H4 (cell line): ENCODE measurements around a stretch of chr14.

- RAMPAGE, long total RNA, result no peak
Observed at GRCh38 chr14:90788000-90788494, 28.2 kb downstream of the TTC7B start.

- RAMPAGE, long total RNA, result no peak
Observed at GRCh38 chr14:90815041-90816078, 870 bp downstream of the TTC7B start.

DNA sequence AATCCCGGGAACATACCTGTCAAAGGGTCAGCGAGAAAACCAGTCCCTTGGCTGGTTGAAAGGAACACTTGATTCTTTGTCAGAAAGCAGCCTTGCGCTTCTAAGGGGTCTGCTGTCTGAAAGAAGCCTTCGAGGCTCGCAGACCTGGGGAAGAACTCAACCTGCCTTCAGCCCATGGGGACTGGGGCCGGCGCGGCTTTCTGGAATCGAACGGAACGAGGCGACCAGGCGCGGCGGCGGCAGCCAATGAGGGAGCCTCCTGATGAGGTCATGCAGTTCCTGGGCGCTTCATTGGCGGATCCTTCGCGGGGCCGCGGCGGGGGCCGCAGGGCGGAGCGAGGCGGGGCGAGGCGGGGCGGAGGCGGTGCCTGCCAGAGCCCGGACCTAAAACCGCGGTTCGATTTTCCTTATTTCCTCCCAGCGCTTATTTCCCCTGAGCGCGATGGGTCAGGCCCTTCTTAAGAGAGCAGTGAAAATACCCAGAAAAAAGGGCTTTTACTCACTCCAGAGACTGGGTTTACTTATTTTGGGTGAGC, 11.8 kb upstream of the TTC7B start:
- RAMPAGE, long total RNA, result no peak

DNA sequence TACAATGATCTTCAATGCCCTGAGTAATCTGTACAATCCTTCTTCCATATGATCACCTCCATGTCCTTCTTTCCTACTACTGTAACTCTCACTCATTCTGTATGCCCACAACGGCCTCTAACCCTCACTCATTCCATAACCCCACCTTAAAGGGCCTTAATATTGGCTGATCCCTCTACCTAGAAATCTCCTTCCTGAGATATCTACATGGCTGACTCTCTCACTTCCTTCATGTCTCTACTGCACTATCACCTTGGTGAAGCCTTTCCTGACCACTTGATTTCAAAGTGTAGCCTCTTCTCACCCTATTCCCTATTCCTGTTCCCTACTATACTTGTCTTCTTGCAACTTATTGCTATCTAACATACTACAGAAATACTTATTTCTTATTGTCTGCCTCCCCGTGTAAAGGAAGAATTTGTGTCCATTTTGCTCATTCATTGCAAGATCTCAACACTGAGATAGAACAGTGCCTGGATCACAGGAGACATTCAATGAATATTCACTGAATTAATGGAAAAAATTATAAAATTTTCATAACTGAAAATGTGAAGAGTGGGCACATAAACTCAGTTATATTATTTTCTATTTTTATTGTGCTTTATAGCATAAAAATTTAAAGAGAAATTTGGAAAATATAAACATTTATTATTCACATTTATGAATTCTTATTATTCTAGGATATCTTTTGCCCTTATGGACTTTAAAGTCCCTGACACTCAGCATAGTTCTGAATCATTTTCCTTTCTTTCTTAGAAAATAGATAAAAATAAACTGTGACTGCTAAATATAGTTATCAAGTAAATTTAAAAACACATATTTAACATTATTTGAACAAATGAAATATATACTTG, 117.7 kb upstream of the TTC7B start:
- RAMPAGE, long total RNA, result no peak

GRCh38 chr14:91350753-91351644, 66.6 kb downstream of the CCDC88C start:
- RAMPAGE, long total RNA, result no peak

- RAMPAGE, long total RNA, result no peak
Observed at GRCh38 chr14:91483170-91483971, 26.7 kb downstream of the PPP4R3A start.

- RAMPAGE, long total RNA, result no peak
Observed at GRCh38 chr14:91554945-91555445, 44.9 kb upstream of the PPP4R3A start.

- RAMPAGE, long total RNA, result no peak
Observed at GRCh38 chr14:91655172-91655402, 76.8 kb downstream of the CATSPERB start.

- RAMPAGE, long total RNA, result no peak
Observed at GRCh38 chr14:91668350-91668732, 63.5 kb downstream of the CATSPERB start.

DNA sequence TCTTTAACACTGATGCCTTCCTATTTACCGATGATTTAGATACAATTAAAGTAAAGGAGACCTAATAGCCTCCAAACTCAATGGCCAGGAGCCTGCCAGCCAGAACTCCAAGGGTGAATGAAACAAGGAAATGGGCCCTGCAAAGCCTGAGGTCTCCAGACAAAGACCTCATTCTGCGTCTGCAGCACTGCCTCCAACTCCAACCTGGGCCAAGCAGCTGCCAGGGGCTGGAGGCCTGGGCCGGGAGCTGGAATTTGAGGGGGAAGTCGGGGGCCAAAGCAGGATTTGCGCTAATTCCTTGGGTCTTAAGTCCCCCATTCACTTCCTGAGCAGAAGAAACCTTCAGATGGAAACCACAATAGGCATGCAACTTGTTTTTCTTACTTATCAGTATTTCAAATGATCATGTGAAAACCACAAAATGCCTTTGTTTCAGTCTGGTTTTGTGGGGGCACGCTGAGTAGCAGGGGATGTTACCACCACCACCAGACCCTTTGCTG, 22.9 kb upstream of the TC2N start:
- RAMPAGE, long total RNA, result no peak

DNA sequence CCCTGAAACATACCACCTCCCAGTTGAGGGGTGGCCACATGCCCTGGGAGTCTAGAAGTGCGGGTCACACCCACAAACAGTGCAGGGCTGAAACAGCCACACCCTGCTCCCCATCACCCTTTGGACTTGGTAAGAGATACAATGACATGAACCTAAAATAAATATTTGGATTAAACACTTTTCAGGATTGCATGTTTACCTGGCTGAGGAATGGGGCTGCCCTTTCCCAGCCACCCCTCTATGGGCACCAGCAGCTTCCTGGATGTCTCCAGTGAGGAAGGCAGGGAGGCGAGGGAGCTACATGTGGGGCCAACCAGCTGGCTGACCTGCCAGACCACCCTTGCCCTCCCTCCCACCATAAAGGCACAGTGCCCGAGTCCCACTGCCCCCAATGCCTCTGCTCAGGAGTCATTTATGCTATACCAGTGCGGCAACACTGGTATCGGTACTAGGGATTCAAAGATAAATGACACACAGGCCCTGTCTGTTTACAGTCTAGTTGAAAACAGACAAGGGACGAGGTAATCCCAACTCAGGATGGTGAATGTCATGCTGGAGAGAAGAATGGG, 39.2 kb upstream of the TC2N start:
- RAMPAGE, long total RNA, result no peak

DNA sequence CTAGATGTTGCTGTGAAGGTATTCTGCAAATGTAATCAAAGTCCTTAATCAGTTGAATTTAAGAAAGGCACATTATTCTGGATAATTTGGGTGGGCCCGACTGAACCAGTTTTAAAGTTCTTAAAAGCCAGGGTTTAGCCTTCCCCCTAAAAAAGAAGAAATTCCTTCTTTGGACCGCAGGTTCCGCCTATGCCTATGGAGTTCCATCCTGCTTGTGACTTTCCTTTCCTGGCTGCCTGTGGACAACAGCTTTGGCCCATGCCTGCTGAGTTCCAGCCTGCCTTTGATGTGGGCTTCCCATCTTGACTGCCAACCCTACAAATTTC, 42.2 kb upstream of the FBLN5 start:
- RAMPAGE, long total RNA, result no peak

DNA sequence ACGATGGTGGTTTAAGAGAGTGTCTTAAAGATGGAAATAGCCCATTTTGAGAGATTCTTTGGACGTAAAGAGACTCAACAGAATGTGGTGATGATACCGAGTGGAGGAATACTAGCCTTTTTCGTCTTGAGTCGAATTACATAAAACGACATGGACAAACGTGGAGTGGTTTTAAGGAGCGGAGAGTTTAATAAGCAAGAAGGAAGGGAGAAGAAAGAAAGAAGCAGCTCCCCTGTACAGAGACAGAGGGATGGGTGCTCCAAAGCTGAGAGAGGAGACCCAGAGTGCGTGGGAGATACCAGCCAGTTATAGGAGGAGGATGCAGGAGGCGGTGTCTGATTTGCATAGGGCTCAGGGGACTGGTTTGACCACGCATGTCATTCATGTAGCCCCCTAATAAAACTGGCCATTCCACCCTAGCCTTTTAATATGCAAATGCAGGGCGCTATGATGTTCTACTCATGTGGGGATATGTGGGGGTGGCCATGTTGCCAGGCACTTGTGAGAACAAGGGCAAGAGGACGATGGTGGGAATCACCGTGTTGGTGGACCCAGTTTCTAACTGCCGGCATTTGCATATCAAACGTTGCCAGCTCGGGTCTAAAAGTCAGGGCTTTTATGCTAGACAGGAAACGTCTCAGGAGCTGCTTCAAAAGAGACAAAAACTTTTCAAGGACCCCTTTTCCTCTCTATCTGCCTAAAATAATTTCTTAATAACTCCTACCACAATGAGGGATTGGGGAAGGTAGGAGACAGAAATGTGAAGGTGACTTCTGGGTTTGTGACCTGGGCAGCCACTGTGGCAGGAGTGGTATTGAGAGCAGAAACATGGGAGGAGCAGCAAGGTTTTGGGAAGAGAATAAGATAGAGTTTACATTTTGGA, 2.0 kb upstream of the ATXN3 start:
- RAMPAGE, long total RNA, result no peak

GRCh38 chr14:92113841-92114387, 7.5 kb upstream of the ATXN3 start:
- RAMPAGE, long total RNA, result no peak

- RAMPAGE, long total RNA, result no peak
Observed at GRCh38 chr14:92449697-92450457, 63.7 kb upstream of the RIN3 start.

- RAMPAGE, long total RNA, result no peak
Observed at GRCh38 chr14:92473581-92474056, 40.0 kb upstream of the RIN3 start.

GRCh38 chr14:92475814-92476145, 37.8 kb upstream of the RIN3 start:
- RAMPAGE, long total RNA, result no peak

DNA sequence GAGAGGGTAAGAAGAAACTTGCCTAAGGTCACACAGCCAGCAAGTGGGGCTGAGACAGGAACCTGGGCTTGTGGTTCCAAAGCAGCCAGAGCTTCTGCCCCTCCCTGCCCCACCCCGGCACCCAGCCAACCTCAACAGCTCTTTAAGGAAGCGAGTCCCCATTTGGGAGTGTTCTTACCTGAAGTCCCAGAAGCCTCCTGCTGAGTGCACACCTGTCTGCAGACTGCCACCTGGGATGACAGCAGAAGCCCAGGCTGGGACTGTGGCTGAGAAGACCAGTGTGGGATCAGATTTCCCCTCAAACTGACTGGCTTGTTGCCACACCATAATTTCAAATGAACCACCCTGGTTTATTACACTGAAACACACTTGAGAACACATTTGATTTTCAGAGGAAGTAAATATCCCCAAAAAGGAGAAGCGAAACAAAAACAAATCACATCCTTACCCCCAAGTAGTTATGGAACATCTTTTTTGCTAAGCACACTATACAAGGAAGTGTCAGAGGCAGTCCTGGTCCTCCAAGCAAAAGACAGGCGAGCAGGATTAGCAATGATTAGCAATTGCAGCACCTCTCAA, 6.3 kb upstream of the RIN3 start:
- RAMPAGE, long total RNA, result no peak

- RAMPAGE, long total RNA, result no peak
Observed at GRCh38 chr14:92573908-92574627, 60.5 kb downstream of the RIN3 start.

DNA sequence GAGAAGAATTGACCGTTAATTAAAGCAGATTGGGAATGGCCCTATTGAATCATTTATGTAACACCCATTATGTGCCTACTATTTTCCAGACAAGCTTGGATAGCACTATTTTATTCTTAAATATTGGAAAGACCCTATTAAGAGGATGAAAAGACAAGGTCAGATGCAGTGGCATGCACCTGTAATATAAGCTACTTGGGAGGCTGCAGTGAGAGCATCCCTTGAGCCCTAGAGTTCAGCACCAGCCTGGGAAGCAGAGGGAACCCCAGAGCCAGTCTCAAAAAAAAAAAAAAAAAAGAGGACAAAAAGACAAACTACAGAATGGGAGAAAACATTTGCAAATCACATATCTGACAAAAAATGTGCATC, 92.3 kb downstream of the RIN3 start:
- RAMPAGE, long total RNA, result no peak